Peripheral blood mononuclear cell (primary cell): ENCODE measurements around a stretch of chr22.

GRCh38 chr22:42376655-42377151 lies 55.5 kb downstream of the NFAM1 start:
- PRO-cap, 8 experiments: no peak in any of the 8 experiments

GRCh38 chr22:42403844-42404495 lies 28.2 kb downstream of the NFAM1 start:
- PRO-cap, 8 experiments: no peak in any of the 8 experiments

DNA sequence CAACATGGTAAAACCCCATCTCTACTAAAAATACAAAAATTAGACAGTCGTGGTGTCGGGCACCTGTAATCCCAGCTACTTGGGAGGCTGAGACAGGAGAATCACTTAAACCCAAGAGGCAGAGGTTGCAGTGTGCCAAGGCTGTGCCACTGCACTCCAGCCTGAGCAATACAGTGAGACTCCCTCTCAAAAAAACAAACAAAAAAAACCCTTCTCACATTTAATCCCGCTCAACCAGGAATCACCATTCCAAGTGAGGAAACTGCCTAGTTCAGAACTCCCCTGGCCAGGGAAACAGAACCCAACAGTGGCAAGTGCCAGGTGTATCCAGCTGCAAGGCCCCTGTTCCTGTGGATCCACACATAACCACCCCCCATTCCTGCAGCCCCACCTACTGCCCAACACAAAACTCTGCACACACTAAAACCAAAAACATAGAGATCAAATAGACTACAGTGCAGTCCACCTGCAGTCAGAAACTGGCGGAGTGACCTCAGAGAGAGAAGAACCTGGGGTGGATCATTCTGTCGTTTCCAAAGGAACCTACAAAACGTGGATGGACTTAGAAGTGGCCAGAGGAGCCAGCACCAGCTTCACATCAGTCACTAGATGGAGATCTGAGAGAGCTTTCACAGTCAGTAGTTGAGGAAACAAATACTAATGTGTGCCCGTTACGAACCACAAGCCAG lies 1.9 kb downstream of the POLDIP3 start:
- PRO-cap, 8 experiments: no peak in any of the 8 experiments

- PRO-cap, 8 experiments: no peak in any of the 8 experiments
Measured at GRCh38 chr22:42623328-42623660, 8.6 kb upstream of the POLDIP3 start.

- PRO-cap, 8 experiments: no peak in any of the 8 experiments
Measured at GRCh38 chr22:42623661-42624186, 9.0 kb upstream of the POLDIP3 start.

GRCh38 chr22:42642058-42642395 lies 1.6 kb upstream of the ATP5MGL start:
- PRO-cap, 8 experiments: no peak in any of the 8 experiments

GRCh38 chr22:42643803-42644254 lies 3.4 kb upstream of the ATP5MGL start:
- PRO-cap, 8 experiments: no peak in any of the 8 experiments

DNA sequence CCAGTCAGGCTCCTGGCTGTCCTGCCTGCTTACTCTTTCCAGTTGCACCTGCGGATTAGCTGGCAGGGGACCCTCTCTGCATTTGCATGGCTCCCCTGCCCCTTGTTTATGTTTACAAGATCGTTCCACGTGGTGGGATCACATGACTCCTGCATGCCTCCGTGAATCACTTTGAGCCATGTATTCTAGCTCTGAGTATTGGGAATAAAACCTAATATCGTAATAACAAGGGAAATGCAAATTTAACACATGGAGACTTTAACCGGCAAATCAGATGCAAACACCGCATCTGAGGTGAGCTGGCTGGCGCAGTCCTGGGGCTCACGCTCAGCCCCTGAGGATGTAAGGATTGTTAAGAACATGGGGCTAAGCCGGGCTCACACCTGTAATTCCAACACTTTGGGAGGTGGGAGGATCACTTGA lies 36.9 kb upstream of the A4GALT start:
- PRO-cap, 8 experiments: peak in 1 of 8 experiments; most common plus-strand start position 292 of the sequence (in 1)

DNA sequence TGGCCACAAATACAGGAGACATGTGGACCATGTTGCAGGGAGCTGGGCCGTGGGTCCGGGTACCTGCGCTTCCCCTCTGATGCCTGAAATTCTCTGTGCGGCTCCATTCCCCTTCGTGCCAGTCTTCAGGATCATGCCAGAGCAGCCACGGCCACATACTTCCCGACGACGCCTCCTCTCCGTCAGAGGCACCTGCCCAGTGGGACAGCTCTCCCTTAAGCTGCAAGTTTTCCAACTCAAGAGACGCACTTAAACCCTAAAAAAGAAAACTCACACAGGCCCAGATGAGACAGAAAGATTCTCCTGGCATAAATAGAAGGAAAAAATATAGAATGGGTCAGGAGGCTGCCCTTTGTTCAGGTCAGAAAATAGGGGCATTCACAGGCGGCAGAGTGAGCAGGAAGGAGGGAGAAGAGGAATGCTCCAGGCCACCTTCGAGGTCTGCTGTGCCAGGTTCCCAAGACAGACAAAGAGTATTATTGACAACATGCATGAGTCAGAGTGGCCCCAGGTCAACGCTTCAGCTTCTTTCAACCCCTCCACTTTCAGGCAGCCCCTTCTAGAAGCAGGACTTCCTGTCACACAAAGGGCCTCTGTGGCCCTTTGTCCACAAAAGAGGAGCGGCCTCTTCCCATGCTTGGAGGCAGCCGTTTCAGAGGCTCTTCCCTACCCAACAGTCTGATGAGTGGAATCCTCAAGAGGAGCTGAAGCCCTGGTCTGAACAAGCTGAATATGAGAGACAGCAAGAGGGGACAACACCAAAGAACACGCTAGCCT lies 67.9 kb downstream of the PACSIN2 start:
- PRO-cap, 8 experiments: peak in 1 of 8 experiments; most common minus-strand start position 552 of the sequence (in 1)

DNA sequence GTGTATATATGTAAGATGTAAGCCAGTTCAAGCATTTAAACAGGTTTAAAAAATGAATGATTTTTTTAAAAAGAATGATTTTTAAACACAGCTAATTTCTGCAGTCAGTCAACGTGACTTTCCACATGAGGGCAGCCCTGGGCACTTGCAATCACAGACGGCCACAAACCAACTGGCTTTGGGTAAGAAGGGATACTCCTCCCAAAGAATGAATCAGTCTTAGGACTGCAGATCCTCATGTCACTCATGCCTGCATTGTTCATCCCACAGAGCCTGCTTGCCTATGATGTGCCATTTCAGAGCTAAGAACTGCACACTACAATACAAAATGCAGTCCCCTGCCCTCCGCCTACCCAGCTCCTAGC lies 24.9 kb downstream of the PACSIN2 start:
- PRO-cap, 8 experiments: no peak in any of the 8 experiments

DNA sequence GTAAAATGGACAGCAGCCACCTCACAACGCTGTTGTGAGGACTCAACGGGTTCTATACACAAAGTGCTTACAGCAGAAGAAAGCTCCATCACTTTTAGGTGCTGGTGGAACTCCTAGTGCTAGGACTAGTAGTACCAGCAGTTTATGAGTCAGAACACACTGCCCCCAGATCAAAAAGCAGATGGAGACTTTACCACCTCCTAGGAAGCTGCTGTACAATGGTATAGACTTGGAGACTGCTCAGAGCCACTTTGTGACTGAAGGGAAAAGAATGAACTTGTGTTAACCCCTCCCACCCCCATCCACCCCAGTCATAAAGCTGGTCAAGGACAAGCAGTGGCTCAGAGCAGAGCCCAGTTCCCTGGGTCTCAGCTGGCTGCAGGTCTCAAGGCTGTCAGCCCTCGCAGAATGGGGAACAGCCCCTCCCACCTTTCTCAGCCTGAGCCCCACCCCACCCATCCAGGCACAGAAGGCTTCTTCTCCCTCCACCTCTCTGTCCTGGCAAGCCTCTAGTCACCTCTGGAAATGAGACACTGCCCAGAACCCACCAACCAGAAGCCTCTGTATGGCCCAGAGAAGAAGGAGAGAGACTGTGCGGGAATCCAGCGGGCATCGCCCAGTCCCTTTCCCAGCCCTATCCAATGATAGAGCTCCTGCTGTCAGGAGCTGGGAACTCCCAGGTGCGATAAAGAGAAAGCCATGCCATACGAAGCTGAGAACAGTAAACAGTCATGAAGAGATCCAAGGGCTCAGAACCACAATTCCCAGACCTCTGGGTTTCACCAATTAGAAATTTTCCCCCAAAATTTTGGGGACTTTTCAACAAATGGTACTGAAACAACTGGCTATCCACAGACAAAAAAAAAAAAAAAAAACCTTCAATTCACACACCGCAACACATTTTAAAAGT lies 23.7 kb downstream of the PACSIN2 start:
- PRO-cap, 8 experiments: peak in 1 of 8 experiments; most common minus-strand start position 560 of the sequence (in 1)

GRCh38 chr22:43002195-43002749 lies 12.7 kb downstream of the PACSIN2 start:
- PRO-cap, 8 experiments: no peak in any of the 8 experiments

DNA sequence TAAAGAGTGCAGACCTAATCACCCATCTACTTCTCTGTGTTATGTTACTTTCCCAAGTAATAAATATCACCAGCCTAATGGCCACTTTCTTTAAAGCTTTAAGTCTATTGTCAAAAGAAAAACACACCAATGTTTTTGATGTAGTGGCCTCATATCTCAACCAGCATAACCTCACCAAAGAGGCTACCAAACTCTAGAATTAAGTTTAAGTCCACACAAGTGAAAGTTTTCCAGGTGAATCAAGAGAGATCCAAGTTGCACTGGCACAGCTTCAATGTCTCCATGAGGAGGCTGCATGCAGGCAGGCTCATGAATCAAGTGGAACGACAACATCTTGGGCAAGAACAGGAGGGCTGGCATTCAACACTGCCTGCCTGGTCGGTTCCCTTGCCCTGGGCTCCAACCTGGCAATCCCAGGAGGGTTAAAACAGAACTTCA lies 1.7 kb downstream of the PACSIN2 start:
- PRO-cap, 8 experiments: no peak in any of the 8 experiments

- PRO-cap, 8 experiments: peak in 1 of 8 experiments; most common plus-strand start chr22:43013886 (in 1); most common minus-strand start chr22:43013703 (in 1)
Measured at GRCh38 chr22:43013667-43014006, 1.3 kb downstream of the PACSIN2 start.

- PRO-cap, 8 experiments: no peak in any of the 8 experiments
Measured at GRCh38 chr22:43018404-43019124, 3.6 kb upstream of the PACSIN2 start.

- PRO-cap, 8 experiments: no peak in any of the 8 experiments
Measured at GRCh38 chr22:43185480-43186441, 1.2 kb downstream of the TTLL12 start.

DNA sequence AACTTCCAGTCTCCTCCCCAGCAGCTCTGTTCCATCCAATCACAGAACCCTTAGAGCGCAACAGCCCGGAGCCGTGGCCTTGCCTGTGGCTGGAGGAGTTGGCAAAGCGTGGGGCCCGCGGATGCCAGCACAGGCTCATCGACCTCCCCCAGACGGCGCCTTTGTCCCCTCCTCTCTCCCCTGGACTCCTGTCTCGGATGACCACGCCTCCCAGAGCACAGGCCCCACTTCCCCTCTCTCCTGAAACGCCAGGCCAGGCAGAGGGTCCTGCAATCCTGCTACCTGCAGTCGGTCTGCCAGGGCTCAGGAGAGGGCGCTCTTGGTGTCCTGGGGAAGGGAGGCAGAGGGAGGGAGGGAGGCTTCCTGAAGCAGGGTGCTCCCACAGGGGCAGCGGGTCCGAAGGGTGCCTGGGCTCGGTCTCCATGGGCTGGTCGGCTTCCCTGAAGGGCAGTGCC lies 16.5 kb upstream of the TTLL12 start:
- PRO-cap, 8 experiments: no peak in any of the 8 experiments

DNA sequence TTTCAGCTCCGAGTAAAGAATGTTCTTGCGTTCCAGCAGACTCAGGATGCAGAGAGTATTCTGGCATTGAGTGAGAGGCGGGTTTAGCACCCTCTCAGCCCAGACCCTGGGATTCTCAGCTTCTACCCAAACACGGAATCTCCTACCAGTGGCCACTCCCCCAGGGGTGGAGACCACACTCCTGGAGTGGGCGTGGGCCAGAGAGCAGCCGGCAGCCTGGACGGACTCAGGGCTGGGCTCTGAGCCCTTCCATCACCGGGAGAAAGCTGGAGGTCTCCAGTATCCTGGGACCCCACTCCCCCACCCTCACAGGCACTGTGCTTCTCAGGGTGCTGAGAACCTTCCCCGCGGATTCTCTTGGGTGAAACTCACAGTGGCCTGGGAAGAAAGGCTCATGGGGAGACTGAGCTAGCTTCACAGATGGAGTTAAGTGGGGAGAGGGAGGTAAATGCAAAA lies 26.2 kb upstream of the TTLL12 start:
- PRO-cap, 8 experiments: no peak in any of the 8 experiments

DNA sequence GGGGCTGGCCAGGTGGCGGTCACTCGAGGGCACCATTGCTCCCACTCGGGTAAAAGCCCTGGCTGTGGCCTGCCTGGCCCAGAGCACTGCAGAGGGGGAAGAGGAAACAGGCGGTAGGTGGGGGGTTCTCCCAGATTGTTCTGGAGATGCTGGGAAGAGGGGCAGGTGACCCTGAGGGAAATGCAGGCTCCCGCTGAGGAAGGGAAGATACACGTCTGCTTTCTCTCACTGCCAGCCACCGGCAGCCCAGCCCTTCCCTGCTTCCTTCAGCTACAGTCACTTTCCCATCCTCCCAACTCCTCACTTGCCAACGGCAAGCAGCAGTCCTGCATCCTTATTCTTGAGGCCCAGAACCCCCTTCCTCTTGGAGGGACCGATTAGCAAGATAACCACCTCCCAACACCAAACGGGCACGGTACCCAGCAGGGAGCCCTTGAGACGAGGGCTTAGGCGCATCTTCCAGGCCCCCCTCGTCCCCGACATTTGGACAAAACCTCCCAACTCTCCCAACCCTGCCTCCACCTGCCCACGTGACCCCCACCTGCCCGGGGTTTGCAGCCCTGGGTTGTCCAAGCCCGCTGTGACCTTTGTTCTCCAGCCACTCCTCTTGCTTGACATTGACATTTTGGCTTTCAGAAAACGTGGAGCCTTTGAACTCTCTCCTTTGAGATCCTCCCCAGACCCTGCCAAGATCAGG lies 48.7 kb upstream of the TTLL12 start:
- PRO-cap, 8 experiments: no peak in any of the 8 experiments

DNA sequence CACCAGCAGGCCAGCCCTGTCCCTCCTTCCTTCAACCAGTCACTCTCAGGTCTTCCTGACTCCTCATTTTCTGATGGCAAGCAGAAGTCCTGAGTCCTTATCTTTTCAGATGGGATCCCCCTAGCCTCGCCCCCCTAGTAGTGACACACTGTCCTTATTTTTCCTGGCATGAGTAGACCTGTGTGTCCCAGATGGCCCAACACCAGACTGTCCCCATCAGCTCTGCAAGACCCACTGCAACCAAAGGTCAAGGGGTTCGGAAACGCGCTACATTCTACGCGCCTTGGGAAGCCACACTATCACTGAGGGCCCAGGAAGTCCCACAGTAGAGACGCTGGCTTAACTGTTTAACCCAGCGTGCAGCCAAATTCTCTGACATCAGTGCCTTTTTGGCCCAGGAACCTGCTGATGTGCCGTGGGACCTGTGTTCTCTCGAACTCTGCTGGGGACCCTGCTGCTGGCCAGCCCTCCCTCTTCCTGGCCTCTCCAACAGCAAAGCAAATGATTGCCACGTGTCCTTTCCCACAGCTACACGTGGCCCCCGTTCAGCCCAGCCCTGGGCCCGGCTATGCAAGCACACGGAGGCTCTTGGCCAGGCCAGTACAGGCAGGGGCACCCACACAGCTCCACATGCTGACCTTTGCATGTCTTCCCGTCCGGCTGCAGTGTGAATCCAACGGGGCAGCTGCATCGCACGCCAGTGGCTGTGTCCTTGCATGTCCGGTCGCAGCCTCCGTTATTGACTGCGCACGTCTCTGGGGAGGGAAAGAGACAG lies 51.5 kb upstream of the TTLL12 start:
- PRO-cap, 8 experiments: no peak in any of the 8 experiments